Spinal cord (tissue), 3 donors: ENCODE measurements around a stretch of chr14.

DNA sequence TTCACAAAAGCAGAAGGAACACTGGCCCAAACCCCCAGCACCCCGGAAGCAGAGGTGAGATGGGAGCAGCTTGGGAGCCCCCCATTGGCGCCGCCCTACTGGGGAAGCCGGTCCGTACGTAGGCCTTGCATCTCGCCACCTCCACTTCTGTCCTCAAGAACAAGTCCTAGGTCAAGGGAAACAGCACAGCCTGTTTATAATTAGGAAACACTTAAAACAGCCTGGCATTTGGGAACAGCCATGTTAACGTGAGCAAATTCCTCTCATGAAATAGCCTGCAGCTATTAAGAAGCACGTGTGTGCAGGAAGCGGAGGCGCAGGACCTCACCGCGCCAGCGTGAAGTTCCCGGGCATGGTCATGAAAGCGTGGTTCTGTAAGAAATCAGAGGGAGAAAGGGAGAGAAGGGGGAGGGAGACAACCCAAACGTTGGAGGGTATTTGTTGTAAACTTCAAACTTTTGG, 7.7 kb downstream of the ANKRD9 start:
- PRO-cap, result no peak
- RAMPAGE, long total RNA, result no peak

GRCh38 chr14:102539835-102540994, 30.6 kb upstream of the ANKRD9 start:
- PRO-cap, result no peak
- RAMPAGE, long total RNA, result no peak

DNA sequence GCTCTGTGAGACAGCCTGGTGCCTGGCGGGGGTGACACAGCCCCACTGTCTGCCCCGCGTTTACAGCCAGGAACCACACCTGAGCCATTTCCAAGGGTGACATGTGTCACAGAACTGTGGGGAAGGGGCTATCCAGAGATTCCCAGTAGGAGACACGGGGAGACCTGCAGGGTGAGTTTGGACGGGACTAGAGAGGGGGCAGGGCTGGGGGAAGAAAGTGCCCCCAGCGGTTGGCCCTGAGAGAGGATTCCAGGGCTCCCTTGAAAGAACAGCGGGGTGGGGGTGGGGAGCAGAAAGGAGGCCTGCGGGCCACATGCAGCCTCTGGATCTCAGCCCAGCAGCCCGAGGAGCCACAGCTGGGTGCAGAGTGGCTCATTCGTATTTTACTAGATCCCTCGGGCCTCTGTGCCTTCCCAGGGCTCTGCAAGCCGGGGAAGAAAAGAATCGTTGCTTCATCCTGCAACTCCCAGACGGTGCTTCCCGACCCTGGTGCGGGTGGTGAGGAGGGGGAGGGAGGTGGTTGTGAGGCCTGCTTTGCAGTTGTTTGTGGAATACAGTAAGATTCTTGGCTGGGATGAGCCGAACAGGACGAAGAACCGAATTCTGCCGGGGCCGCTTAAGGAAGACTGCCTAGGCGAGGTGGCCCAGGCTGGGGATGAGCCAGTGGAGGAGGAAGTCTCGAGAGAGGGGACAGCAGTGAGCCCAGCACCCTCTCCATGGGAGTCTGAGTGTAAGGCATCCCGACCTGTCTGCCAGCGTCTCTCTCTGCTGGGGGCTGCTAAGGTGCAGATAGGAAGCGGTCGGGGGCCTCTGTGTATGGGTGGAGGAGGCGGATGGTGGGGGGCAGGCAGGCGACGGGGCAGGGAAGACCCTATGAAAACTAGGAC, 36.1 kb upstream of the ANKRD9 start:
- PRO-cap, result no peak
- RAMPAGE, long total RNA, result no peak

DNA sequence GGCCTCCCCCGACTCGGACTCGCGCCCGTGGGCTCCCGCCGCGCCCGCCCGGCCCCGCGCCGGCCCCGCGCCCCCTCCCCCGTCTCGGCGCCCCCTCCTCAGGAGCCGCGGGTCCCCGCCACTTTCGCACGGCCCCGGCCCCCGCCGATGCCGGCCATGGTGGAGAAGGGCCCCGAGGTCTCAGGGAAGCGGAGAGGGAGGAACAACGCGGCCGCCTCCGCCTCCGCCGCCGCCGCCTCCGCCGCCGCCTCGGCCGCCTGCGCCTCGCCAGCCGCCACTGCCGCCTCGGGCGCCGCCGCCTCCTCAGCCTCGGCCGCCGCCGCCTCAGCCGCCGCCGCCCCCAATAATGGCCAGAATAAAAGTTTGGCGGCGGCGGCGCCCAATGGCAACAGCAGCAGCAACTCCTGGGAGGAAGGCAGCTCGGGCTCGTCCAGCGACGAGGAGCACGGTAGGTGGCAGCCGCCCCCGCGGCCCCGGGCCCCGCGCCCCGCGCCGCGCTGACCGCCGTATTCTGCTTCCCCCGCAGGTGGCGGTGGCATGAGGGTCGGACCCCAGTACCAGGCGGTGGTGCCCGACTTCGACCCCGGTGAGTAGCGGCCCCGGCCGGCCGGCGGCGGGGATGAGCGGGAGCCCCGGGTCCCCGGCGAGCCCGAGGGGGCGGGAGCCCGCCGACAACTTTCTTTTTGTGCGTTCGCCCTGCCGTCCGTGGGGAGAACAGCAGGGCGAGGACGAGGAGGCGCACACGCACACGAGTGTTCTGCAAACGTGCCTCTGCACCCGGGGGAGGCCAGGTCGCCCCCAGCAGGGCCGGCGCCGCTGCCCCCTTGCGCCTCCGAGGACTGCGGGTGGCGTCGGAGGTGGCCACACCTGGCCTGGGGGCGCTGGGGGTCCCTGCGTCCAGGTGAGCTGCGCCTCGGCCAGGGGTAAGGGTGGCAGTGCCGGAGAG, 564 bp downstream of the RCOR1 start:
- PRO-cap, result no peak
- RAMPAGE, long total RNA, result no peak

DNA sequence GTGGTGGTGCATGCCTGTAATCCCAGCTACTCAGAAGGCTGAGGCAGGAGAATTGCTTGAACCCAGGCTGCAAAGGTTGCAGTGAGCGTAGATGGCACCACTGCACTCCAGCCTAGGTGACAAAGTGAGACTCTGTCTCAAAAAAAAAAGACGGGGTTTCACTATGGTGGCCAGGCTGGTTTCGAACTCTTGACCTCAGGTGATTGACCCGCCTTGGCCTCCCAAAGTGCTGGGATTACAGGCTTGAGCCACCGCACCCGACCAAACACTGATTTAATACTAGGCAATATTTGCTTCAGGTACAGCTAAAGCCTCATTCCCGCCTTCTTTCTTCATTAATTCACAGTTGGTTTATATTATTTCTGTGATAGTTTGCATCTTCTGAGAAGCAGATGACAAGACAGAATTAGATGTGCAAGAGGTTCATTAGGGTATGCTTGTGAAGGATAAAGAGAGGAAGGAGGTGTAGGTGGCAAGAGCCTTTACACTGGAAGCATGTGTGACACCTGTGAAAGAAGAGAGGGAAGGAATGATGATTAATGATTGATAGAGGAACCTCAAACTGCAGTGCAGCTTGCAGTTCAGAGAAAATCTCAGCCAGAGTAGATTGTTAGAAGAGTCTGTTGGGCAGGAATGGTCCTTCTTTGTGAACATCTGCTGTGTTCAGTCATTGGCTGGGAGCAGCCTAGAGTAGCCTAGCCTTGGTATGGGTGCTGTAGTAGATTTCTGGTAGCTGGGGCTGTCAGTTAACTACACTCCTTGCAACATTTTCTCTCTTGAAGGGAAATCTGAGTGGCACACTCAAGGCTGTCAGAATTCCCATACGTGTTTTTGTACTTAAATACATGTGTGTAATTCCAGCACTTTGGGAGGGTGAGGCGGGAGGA, 8.8 kb downstream of the RCOR1 start:
- PRO-cap, result no peak
- RAMPAGE, long total RNA, result no peak

DNA sequence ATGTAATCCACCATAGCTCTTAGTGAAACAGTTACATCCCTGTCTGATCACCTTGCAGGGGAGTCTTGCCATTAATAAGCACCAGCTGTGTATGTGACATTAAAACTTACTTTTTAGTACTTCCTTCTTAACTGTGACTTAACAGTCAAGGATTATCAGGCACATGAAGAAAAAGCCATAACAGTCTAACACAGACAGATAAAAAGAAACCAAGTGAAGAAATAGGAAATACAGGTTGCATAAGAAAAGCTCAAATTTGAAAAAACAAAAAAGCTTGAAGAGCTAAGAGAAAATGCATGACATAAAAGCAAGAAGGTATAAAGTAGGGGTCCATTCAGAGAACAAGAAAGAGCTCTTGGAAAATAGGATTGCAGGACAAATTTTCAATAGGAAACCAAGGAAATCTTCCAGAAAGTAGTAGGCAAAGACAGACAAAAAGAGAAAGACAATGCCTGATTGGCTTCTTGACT, 53.7 kb downstream of the RCOR1 start:
- PRO-cap, result no peak
- RAMPAGE, long total RNA, result no peak

- PRO-cap, result no peak
- RAMPAGE, long total RNA, result no peak
Observed at GRCh38 chr14:102714150-102714750, 63.0 kb upstream of the TRAF3 start.

DNA sequence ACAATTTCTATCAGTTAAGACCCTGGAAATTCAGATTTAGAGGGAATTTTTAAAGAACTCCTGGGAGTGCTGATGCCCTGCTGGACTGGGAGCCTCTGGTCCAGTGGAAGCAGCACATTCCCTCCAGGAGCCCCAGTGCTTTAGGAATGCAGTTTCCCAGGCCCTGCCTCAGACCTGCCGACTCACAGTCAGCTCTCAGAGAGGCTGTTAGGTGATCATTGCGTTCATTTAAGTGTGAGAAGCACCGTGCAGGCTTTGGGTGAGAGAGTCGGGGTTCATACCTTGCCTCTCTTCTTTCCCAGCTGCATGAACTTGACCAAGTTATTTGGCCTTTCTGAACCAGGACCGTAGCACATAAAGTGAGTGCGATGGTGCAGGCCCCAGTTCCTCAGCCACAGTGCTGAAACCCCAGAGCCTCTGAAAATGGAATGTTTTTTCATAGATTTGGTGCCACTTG, 22.9 kb downstream of the TRAF3 start:
- PRO-cap, result no peak
- RAMPAGE, long total RNA, result no peak

GRCh38 chr14:102817803-102818314, 40.6 kb downstream of the TRAF3 start:
- PRO-cap, result no peak
- RAMPAGE, long total RNA, result no peak

GRCh38 chr14:102966242-102966457, 43.7 kb downstream of the AMN start:
- PRO-cap, result no peak
- RAMPAGE, long total RNA, result no peak

GRCh38 chr14:102966458-102967409, 44.3 kb downstream of the AMN start:
- PRO-cap, result no peak
- RAMPAGE, long total RNA, result no peak

- PRO-cap, result no peak
- RAMPAGE, long total RNA, result no peak
Observed at GRCh38 chr14:103052292-103052819, 5.0 kb downstream of the CDC42BPB start.

GRCh38 chr14:103072934-103073953, 10.8 kb upstream of the LBHD2 start:
- PRO-cap, result no peak
- RAMPAGE, long total RNA, result no peak

- PRO-cap, result no peak
- RAMPAGE, long total RNA, result no peak
Observed at GRCh38 chr14:103125007-103125501, 1.8 kb downstream of the TNFAIP2 start.

DNA sequence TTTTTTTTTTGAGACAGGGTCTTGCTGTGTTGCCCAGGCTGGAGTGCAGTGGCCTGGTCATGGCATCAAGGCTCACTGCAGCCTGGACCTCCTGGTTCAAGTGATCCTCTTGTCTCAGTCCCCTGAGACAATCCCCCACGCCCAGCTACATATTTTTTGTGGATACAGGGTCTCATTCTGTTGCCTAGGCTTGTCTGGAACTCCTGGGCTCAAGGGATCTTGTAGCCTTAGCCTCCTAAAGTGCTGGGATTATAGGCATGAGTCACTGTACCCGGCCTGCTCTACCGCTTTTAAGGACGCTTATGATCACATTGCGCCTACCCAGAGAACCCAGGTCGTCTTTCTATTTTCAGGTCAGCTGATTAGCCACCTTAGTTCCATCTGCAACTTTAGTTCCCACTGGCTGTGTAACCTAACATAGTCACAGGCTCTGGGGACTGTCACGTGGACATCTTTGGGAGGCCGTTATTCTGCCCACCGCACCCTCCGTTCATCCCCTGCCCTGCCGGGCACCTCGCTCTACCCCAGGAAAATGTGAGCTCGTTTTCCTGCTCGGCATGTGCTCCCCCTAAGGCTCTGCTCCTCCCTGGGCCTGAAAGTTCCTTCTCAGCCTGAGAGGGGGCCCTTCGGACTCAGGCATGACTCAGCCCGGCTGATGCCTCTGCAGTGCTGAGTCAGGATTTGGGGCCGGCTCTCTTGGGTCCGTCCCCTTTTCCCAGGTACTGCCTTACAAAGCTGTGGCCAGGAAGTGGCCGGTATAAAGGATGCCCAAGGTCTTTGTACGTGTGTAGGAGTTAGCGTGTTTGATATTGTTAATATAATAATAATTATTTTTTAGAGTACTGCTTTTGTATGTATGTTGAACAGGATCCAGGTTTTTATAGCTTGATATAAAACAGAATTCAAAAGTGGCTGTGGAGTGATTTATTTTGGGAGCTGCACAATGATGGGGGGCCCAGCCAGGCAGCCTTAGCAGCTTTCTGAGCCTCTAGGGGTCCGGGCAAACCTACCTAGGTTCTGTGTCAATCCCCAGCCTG, 13.6 kb downstream of the TNFAIP2 start:
- PRO-cap, result no peak
- RAMPAGE, long total RNA, result no peak

DNA sequence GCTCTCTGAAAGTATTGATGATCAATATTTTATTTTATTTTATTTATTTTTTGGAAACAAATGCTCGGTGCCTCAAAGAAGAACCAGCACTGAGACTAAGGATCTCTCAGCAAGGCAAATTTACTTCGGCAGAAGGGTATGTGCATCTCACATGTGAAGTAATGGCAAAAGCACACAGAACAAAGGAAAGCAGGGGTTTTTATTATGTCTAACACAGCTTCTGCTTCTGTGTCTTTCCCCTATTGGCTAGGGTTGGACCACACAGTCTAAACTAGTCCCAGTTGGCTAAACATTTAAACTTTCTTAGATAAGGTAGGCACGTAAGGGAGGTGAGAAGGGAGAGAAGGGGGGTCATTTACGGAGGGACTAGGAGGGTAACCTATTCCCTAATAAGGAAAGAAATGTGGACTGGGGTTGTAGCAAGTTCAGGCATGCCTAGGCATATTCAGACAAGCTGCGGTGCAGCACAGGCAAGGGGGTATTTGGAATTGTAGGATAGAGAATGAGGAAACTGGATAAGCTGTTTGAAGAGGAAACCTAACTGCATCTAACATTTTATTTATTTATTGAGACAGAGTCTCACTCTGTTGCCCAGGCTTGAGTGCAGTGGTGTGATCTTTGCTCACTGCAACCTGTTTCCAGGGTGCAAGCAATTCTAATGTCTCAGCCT, 90.1 kb upstream of the EIF5 start:
- PRO-cap, result no peak
- RAMPAGE, long total RNA, result no peak

DNA sequence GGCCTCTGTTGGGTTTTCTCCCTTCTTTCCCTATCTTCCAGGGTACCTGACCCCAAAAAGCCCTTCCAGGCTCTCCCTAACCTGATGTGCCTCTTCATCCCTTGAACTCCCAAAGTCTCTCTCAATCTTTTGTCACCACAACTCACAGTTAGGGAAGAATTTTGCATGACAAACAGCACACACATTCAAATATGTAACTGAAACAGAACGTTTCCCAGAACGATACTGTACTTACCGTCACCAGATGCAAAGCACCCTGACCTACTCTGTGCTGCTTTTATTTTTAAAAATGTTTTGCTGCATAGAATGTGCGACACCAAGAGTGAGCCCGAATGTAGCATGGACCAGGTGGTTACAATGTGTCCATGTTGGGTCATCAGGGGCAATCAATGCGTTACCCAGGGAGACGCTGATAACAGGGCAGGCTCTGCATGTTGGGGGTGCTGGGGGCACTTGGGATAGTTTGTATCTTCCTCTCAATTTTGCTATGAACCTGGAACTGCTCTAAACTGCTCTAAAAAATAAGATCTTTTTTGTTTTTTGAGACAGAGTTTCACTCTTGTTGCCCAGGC, 14.6 kb upstream of the EIF5 start:
- PRO-cap, result no peak
- RAMPAGE, long total RNA, result no peak

DNA sequence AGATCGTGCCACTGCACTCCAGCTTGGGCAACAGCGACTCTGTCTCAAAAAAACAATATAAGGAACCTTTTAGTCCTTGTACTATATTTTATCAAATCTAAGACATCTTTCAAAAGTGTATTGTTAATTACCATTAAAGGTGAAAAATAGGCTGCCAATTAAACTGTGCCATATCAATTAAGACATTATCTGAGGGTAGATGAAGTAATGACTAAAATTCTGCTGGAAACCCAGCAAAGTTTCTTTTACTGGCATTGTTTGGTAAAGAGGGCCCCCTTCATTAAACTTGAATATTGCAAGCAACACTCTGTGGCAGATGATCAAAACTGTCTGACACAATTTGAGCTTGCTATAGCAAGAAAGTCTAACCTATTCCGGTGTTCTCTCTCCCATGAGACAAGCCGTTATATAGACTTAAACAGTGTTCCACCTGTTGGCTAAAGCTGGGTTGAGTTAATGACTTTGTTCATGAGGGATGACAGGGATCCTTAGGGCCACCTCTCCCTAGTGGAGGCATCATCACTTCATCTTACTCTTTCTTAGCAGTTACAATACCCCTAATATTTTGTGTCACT, 3.6 kb downstream of the EIF5 start:
- PRO-cap, result no peak
- RAMPAGE, long total RNA, result no peak

GRCh38 chr14:103561781-103562511, 511 bp downstream of the BAG5 start:
- PRO-cap, result no peak
- RAMPAGE, long total RNA, result no peak

DNA sequence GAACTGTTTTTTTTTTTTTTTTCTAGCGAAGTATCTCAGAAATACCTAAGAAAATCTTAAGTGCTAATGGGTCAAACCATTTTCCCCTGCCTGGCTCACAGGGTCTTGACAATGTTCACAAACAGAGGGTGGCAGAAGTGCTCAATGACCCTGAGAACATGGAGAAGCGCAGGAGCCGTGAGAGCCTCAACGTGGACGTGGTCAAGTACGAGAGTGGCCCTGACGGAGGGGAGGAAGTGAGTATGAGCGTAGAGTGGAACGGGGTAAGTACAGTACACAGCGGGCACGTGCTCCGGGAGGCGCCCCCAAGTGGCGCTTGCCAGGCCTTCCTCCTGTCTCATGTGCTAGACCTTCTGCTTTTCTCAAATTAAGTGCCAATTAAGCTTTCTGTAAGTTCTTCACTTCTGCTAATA, 36.0 kb downstream of the XRCC3 start:
- PRO-cap, result no peak
- RAMPAGE, long total RNA, result no peak